RPMI7951 (cell line): ENCODE measurements around a stretch of chr9.

DNA sequence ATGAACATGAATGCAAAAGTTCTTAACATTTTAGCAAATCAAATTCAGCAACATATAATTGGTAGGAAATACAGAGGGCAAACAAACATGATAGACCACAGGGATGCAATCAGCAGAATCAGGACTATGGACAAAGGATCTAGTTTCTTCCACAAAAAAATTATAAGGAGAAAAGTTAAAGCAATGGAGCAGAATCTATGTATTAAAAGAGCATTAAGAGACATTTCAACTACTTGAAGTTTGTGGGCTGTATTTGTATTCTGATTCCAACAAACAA lies 5.7 kb upstream of the FAM205C start:
- RAMPAGE, long total RNA, result no peak

DNA sequence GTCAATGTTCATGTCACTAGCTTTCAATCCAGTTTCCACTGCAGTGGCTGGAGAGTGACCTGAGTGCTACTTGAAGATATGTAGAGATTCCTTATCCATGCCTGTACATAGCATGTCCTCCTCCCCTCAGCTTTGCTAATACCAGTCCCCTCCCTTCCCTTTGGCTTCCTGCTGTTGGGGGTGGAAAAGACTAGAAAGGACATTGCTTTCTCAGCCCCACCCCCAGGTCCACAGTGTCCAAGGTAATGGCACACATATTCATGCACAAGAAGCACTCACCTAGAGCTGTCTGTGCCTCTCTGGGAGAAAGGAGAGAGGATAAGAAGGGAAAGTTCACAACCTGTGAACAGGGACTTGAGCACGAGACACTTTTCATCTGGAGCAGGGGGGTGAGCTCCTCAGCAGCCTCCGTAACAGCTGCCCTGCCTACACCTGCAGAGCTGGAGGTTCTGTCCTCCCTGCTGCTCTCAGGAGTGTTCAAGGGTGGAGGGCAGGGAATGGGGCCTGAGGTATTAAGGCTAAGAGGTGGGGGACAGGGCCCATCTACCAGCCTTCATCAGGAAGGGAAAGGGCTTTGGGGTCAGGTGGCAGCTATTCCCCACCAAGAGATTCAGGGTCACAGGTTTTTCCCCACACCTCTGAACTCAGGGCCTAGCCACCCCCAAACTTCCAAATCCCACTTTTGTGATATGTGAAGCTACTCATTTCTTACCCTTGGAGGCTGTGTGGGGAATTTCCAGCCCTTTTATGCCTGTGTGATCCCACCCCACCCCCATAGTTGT lies 8.1 kb downstream of the DNAJB5 start:
- RAMPAGE, long total RNA, result no peak

DNA sequence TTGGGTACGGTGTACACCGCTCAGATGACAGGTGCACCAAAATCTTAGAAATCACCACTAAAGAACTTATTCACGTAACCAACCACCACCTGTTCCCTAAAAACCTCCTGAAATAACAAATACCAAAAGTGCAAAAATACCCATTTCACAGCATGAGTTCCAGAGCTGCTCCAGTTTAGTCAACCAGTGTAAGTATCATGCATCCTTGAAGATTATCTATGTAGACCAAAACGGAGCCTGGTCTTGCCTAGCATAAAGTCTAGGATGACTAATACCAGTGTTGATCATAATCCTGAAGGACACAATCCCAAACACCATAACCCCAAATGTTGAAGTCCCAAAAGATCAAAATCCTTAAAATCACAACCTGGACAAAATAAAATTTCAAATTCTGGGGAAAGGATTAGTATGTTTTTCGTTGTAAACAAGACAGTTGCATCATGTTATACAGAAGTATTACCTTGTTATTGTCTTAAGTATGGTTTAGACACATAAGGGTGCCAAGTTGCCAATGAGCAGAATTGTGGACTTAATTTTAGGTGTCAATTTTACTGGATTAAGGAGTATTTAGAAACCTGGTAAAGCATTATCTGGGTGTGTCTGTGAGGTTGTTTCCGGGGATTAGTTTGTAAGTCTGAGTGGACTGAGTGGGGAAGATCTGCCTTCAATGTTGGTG lies 12.3 kb downstream of the C9orf131 start:
- RAMPAGE, long total RNA, result no peak

GRCh38 chr9:35062520-35063329 lies 9.7 kb downstream of the VCP start:
- RAMPAGE, long total RNA, result no peak

DNA sequence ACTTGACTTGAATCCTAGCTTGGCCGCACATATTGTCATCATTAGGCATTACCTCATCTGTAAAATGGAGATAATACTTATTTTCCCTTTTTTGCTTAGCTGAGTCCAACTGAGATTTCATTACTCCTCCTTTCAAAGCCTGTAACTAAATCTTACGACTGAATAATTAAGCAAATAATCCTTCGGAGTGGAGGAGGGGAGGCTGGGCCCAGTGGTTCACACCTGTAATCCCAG lies 354 bp upstream of the PIGO start:
- RAMPAGE, long total RNA, result no peak

DNA sequence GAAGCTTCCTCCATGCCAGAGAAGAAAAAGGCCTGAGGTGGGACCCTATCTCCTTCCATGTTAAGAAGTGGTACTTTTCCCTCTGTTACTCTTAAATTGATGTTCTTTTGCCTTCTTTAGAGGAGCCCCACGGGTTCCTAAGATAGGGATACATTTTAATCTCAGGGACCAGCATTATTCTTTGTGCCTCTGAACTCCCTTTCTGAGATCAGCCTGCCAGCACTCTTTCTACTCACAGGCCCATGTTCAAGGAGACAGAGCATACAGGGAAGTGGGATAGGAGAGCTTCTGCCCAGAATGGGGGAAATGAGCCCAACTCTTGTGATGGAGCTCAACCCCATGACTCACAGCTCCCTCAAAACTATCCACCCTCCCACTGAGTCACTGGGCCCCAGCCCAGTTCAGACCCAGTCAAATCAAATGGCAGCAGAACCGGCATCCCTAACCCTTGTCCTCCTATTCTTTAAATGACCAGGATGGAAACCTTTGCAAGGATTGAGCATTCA lies 3.5 kb downstream of the ATOSB start:
- RAMPAGE, long total RNA, result no peak

- RAMPAGE, long total RNA, result no peak
Observed at GRCh38 chr9:35237263-35237954, 75.6 kb downstream of the UNC13B start.

GRCh38 chr9:35310415-35310656 lies 148.5 kb downstream of the UNC13B start:
- RAMPAGE, long total RNA, result no peak

GRCh38 chr9:35510563-35511583 lies 21.0 kb downstream of the RUSC2 start:
- RAMPAGE, long total RNA, result no peak

DNA sequence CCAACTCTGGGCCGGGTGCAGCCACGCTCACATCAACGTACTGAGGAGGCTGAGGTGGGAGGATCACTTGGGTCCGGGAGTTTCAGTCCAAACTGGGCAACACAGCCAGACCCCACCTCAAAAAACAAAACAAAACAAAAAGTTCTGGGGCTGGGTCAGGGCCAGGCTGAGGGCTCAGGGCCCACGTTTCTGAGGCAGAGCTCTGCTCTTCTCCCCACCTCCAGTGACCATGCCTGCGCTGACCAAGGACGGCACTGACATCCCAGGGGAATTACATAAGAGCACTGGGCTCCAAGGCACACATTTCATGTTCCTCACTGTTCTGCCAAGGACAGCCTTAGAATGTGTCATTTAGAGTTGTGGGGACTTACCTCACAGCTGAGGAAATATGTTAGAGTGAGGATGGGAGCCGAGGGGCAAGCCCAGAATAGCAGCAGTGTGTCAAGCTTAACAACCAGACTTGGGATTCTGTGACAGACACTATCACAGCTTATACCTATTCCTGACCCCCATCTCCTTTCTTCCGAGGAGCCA lies 1.0 kb upstream of the FAM166B start:
- RAMPAGE, long total RNA, result no peak

DNA sequence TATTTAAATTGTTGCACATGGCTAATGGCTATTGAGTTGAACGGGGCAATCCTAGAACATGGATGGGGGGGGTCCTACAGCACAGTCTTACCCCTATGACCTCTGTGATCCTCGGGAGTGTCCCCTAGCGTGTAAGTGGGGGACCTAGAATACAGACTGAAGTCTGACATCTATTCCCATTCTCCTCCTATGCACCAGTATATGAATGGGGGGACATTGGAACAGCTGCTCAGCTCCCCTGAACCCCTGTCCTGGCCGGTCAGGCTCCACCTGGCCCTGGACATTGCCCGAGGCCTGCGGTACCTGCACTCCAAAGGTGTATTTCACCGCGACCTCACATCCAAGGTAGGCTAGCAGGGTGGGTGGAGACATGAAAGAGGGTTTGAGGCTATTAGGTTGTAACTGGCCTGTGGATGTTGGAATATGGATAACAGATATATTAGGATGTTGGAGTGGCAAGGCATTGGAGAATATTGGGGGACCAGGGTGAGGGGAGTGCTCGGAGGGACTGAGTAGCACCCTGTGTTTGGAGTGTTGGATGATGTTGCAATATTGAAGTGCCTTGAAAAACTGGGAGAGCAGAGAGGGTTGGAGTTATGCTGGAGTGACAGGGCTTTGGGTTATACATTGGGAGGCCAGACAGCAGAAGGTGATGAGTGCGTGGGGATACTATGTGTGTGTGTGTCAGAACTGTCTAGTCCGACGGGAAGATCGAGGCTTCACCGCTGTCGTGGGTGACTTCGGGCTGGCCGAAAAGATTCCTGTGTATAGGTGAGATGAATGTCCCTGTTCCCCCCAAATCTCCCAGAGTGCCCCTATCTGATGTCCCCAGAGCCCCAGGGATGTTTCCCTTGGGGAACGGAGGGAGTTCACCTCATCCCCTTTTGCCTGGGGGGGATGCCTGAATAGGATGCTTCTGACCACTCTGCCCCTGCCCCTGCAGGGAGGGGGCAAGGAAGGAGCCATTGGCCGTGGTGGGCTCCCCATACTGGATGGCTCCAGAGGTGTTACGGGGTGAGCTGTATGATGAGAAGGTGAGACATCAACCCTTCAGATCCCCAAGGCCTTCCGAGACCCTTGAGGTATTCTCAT lies 1.9 kb downstream of the TESK1 start:
- RAMPAGE, long total RNA, result no peak

GRCh38 chr9:35649471-35649830 lies 1.3 kb downstream of the SIT1 start:
- RAMPAGE, long total RNA, result no peak

- RAMPAGE, long total RNA, result no peak
Observed at GRCh38 chr9:35651760-35652204, 1.1 kb upstream of the SIT1 start.

GRCh38 chr9:35706260-35706964 lies 16.7 kb upstream of the TPM2 start:
- RAMPAGE, long total RNA, result no peak

GRCh38 chr9:35729147-35729529 lies 2.9 kb downstream of the TLN1 start:
- RAMPAGE, long total RNA, result no peak

DNA sequence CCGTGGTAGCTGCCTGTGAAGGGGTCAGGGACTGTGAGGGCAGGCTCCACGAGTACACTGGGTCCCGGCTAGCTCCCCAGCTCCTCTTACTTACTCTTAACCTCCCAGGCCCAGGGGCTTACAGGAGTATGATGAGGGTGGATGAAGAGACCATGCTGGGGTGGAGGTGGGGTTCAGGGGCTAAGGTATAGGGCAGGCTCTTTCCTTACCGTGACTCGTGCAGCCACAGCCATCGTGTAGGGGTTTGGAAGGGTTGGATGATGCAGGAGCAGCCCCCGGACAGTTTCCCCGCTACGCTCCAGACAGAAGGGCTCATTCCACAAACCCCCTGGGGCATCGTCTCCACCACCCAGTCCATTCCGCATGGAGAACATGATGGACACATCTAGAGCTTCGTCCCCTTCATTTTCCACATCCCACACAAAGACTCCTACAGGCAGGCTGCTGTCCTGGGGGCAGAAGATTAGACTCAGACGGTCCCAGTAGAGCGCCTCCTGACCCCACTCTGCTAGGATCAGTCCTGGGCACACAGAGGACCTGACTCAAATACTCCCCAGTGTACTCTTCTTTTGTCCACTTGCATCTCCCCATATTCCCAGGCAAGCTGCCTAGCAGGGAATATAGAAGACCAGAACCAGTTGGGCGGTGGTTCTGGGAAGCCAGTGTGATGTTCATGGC lies 8.3 kb downstream of the GBA2 start:
- RAMPAGE, long total RNA, result no peak

DNA sequence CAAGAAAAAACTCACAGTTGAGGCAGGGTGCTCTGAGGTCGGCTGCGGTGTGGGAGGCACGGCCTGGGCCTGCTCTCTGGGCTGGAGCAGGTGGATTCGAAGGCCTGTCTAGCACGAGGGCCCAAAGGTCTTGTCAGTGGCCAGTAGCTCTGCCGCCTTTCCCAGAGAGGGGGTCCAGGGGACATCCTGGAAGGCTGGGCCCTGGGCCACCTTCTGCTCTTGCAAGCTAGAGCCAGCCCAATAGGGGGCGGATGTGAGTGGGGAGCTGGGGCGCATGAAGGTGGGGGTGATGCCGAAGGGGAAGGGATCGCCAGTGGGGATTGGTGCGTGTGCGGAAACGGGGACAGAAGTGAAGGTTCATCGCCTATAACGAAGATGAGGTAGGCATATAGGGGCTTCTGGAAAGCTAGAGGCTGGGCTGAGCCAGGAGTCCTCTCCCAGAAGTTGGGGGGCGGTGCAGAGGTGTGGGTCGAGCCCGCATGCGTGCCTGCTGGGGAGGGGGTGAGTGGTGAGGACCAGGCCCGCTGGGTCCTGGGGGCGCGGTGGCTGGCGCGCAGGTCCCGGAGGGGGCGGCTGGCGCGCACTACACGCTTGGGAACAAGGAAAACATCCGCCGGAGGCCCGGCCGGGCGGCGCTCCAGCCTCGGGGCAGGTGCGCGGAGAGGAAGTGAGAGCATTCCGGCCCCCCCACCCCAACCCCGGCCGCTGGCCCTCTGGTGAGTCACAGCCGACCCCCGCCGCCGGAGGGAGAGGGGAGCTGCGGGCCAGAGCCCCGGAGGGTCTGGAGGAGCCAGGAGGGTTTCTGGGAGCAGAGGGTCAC lies 2.6 kb upstream of the MSMP start:
- RAMPAGE, long total RNA, result no peak

DNA sequence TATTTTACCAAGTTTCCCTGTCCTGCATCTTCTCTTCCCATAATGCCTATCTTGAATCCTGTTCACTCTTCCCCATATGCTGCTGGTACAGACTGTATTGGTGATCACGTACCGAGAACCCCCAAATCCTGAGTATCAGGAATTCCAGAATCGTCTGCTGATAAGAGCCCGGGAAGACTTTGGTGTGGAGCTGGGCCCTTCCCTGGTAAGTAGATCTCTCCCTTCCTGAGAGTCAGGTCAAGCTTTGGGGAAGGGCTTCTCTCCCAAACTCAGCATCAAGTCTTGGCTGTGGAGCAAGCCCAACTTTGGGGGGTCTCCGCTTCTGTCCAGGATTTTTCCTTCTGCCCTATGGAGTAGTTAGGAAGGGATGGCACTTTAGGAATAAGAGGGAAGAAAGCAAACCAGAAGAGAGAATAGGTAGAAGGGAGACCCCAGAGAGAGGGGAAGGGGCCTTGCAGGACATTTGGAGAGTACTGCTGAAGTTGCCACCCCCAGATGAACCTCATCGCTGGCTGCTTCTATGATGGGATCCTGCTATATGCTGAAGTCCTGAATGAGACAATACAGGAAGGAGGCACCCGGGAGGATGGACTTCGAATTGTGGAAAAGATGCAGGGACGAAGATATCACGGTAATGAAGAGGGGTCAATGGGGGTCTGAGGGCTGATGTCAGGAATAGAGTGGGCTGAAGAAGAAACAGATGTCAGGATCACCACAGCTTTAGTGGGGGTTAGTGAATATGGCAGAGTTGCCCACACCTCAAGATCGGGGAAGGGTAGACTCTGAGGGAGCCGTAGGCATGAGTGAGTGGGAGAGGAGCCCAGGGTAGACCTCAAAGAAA lies 8.4 kb downstream of the NPR2 start:
- RAMPAGE, long total RNA, result no peak

DNA sequence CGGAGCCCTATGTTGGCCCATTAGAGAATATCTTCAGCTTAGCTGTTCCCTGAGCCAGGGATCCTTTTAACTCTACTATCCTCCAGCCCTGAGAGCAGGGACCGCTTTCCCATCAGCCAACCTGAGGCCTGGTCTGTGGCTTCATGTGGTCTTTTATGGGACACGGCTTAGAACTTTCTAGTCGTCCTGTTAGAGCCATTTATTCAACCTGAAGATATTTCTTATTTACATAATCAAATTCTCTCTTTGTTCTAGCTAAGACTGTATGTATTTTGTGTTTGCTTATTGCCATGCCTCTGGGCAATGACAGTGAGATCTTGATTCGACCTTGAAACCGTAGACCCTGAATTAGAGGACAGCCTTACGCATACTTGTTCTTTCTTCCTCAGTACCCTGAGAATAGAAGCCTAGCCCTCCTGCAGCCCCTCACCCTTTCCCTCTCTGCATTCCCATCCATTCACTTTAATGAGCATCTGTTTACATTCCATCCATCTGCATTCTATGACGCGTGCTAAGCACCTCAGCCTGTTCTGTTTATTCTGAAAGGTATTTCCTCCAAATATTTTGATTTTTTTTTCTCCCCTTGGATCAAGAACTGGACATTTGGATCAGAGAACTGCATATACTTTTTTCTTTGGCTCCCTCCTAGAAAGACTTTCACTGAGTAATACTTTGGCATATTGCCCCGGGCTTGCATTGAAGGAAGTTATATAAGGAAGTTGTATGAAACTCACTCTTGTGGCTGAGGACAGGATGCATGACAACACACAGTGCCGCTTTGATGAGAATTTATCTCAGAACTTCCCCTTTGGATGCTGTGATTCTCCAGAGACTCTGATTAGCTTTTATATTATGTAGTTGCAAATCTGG lies 15.6 kb downstream of the TMEM8B start:
- RAMPAGE, long total RNA, result no peak

DNA sequence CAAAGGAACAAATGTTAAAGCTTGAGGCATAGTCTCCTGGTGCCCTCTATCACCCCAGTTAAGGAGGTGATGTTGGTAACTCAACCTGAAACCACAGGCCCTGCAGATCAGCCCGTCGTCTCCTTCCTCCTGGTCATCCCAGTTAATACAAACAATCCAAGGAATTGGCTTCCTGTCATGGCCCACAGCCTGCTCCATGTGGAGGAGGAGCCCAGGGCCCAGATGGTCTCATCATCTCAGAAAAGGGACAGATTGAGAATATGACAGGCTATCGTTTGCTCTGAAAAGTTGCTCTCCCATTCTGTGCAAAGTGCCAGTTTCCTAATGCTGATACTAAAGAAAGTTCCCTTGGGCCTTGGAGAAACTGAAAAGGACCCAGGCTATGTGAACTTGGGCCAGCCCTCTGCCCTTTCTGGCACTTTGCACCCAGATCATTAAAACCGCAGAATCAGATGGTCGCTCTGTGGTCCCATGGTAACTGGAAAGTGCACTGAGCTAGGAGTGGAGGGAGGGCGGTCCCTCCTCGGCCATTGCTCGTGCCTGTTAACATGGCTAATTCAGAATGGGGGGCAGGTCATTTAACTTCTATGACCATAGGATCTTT lies 725 bp upstream of the SPAAR start:
- RAMPAGE, long total RNA, result no peak